Measurements from ENCODE around the gene NCOA1.

DNA sequence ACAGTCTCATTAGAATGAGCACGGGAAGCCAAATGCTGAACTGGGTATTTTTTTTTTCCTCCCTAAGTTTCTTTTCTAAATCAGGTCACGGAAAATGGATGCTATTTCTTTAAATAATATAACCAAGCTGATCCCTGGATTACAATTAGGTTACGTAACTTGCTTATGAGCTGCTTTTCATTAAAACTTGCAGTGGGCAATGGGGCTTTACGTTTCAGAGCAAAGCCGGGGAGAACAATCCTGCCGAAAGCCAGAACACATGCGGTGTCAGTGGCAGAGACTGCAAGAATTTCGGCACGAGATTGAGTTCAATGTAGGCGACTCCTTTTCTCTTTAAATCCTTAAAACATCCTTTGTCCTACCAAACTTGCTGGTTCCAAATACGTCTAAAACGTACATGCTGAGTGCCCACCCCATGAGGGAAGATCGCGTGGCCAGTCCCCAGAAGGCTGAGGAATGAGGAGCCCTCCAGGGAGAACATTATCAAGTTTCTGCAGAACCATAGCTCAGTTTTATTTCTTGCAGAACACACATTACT is 36.8 kb upstream of the NCOA1 start:
- PRO-cap, 2 experiments, result no peak in any of the 2 experiments

DNA sequence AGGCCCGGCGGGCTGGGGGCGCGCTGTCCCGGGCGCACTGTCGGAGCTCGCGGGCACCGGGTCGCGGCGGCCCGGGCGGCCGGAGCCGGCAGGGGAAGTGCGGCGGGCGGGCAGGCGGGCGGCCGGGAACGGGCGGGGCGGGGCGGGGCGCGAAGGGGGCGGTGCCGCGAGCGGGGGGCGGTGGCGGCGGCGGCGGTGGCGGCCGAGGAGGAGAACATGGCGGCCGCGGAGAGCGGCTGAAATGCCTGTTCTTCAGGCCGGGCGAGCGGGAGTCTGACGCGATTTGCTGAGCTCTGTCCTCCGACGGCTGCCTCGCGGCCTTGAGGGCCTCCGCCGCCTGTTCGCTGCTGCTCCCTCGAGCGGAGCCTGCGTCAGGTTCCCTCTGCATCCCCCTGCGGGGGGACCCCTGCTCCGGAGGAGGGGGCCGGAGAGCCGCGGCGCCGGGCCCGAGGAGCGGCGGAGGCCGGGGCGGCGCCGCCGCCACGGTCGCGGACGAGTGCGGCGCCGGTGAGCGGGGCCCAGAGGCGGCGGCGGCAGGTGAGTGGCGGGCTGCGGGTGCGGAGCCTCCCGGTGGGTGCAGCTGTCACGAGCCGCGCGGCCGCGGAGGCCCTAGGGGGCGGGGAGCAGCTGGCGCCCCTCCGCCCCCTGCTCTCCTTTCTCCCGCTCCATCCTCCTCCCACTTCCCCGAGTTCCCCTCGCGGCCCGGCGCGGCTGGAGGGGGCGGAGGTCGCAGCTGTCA is at the start of gene NCOA1:
Gene NCOA1, plus strand, starts transcription at position 189 of the 739 bp plus-strand sequence.
- PRO-cap, 2 experiments, result peak in 2 of 2 experiments; most common plus-strand start position 189 of the sequence (in 2); most common minus-strand start position 99 of the sequence (in 1)

DNA sequence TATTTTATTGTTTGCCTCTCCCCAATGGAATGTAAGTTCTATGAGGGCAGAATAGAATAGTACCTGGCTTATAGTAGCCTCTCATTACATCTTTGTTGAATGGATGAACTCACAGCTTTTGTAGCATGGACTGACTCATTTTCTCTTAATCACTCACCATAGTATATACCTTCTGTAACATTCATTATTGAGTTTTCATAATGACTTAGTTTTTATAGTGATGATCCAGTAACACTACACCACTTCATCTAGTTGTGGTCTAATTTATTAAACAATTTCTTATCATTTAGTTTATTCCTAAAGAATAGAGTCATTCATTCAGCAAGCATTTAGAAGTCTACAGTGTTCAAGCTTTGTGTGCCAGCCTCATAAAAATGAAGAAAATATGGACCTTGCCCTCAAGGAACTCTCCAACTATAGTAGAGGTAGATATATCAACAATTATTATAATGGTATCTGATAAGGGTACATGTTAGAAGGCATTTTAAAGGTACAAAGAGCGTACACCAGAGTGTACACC is 31.0 kb downstream of the NCOA1 start:
- PRO-cap, 2 experiments, result no peak in any of the 2 experiments

DNA sequence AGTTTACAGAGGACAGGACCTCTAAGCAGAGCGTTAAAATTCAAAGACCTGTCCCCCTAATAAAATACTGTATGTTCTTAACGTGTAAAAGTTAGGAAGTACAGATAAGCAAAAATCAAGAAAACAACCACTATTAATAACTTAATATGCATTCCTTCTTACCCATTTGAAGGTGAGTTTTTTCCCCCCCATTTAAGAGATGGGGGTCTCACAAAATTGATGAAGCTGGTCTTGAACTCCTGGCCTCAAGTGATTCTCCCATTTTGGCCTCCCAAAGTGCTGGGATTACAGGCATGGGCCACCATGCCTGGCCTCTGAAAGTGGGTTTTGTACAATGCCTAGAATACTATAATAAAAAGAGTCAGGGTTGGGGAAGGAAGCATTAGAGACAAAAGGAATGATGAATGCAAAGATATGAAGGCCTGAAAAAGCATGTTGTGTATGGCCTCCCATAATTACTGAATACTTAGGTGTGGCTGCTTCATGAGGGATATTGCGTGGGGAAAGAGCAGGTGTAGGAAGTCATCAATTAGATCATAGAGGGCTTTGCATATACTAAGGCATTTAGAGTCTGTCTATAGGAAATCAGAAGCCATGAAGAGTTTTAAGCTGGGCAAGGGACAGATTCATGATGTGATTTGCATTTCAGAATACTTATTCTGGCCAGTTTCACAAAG is 48.0 kb downstream of the NCOA1 start:
- PRO-cap, 2 experiments, result no peak in any of the 2 experiments

DNA sequence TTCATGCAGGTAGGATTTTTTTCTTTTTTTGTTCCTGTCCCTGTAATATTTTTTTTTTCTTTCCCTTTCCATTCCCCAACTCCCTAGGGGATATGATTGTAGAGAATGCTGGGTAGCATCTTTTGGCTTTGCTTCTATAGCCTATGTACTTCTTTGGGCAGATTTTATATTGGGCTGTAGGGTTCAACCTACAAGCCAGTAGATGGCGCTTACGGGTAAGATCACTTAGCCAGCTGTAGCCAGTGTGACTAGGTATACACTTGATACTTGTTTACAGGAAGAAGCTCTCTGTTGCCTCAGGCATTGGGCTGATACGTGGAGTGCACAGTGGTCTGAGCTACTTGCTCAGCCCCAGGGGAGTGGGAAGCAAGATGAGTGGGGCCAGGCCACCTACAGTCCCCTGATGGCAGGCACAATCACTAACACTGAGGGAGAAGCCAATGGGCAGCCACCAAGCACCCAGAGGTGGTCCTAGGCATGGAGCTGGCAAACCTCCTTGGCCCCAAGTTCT is 122.0 kb downstream of the NCOA1 start:
- PRO-cap, 2 experiments, result no peak in any of the 2 experiments

DNA sequence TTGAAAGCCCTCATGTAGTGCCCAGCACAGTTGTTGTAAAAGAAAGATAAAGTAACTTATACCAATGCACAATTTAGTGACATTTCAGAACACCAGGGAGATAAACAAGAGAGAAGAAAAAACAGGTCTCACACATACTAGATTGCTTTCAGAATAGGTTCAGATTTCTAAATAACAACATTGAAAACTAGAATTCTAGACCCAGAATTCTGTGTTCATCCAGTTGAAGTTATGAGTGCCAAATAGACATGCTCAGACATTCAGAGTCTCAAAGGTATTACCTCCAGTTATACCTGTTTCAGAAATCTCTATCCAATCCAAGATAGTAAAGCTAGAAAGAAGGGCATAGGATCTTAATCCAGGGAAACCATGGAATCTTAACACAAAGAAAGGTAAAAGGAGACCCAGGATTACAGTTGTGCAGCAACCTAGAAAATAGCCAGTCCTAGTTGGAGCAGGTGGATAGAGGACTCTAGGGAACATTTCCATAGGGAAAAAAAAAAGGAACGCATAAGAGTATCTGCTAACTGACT is 124.8 kb downstream of the PTRHD1 start:
- PRO-cap, 2 experiments, result no peak in any of the 2 experiments

GRCh38 chr2:24762431-24762891 is 30.7 kb downstream of the PTRHD1 start:
- PRO-cap, 2 experiments, result no peak in any of the 2 experiments

GRCh38 chr2:24878323-24878940 is 41.6 kb downstream of the ADCY3 start:
- PRO-cap, 2 experiments, result no peak in any of the 2 experiments

- PRO-cap, 2 experiments, result no peak in any of the 2 experiments
Measured at GRCh38 chr2:24883809-24884301, 36.2 kb downstream of the ADCY3 start.

GRCh38 chr2:24886664-24887366 is 33.2 kb downstream of the ADCY3 start:
- PRO-cap, 2 experiments, result no peak in any of the 2 experiments

GRCh38 chr2:24896593-24897227 is 23.3 kb downstream of the ADCY3 start:
- PRO-cap, 2 experiments, result no peak in any of the 2 experiments

- PRO-cap, 2 experiments, result no peak in any of the 2 experiments
Measured at GRCh38 chr2:24921208-24921624, 1.2 kb upstream of the ADCY3 start.

GRCh38 chr2:25204070-25204963 is 35.9 kb upstream of the POMC start:
- PRO-cap, 2 experiments, result peak in 2 of 2 experiments; most common plus-strand start chr2:25204345 (in 1); most common minus-strand start chr2:25204629 (in 2)

GRCh38 chr2:25313964-25314263 is 27.8 kb downstream of the DNMT3A start:
- PRO-cap, 2 experiments, result no peak in any of the 2 experiments

GRCh38 chr2:25340973-25341734 is 571 bp downstream of the DNMT3A start:
- PRO-cap, 2 experiments, result no peak in any of the 2 experiments

GRCh38 chr2:25420643-25421232 is 79.0 kb upstream of the DNMT3A start:
- PRO-cap, 2 experiments, result no peak in any of the 2 experiments

- PRO-cap, 2 experiments, result no peak in any of the 2 experiments
Measured at GRCh38 chr2:25671606-25672089, 1.7 kb downstream of the DTNB start.

DNA sequence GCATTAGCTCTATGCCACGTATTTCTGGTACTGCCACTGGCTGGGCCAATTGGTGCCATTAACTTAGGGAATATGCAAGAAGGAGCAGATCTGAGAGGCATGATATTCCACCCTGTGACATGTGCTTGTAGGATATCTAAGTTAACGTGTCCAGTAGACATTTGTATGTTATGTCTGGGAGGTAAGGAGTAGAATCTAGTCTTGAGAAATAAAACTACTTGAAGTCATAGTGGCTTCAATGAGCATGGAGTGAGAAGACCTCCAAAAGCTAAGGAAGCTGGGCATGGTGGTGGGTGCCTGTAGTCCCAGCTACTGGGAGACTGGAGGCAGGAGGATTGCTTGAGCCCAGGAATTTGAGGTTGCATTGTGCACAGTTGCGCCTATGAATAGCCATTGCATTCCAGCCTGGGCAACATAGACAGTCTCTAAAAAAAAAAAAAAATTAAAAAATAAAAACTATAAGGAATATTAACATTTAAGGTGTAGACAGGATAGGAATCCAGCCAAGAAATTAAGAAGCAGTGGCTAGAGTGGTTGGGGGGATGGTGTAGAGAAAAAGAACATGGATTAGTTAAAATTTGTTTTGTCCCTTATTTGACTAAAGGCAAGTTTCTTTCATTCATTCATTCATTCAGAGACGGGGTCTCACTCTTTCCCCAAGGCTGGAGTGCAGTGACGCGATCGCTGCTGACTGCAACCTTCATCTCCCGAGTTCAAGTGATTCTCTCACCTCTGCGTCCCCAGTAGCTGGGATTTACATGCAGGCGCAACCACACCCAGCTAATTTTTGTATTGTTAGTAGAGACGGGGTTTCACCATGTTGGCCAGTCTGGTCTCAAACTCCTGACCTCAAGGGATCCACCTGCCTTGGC is 23.4 kb downstream of the RAB10 start:
- PRO-cap, 2 experiments, result no peak in any of the 2 experiments

- PRO-cap, 2 experiments, result no peak in any of the 2 experiments
Measured at GRCh38 chr2:26078186-26078819, 44.4 kb downstream of the RAB10 start.

DNA sequence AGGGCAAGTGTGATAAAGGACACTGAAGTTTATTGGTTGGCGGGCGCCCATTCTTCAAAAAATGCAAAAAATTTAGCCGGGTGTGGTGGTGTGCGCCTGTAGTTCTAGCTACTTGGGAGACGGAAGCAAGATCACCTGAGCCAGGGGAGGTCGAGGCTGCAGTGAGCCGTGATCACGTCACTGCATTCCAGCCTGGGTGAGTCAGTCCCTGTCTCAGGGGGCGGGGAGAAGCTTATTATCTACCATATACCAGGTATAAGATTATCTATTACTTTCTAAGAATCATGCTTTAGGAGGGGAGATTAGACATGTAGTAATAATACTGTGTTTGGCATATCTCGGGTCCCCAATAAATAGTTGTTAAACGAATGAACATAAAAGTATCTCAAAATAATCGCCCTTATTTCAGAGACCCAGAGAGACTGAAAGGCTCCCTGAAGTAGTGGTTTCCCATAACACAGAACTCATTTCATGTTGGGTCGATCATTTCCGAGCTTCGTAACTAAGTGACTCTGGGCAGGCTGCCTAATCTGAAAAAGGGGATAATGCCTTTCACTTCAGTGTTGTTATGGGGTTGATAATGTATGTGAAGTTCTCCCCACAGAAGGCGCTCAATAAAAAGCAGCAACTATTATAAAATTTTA is 1.2 kb upstream of the SELENOI start:
- PRO-cap, 2 experiments, result no peak in any of the 2 experiments